Right ventricle myocardium (tissue), 1 donor: ENCODE data around the gene AKAP9.

GRCh38 chr7:88792443-88792642 is 3.2 kb downstream of the TEX47 start:
- PRO-cap, 2 experiments: no peak in any of the 2 experiments

GRCh38 chr7:90412541-90413424 is 9.5 kb downstream of the CLDN12 start:
- PRO-cap, 2 experiments: no peak in any of the 2 experiments

GRCh38 chr7:90597076-90597839 is 1.1 kb downstream of the CDK14 start:
- PRO-cap, 2 experiments: peak in 1 of 2 experiments; most common minus-strand start chr7:90597324 (in 1)

DNA sequence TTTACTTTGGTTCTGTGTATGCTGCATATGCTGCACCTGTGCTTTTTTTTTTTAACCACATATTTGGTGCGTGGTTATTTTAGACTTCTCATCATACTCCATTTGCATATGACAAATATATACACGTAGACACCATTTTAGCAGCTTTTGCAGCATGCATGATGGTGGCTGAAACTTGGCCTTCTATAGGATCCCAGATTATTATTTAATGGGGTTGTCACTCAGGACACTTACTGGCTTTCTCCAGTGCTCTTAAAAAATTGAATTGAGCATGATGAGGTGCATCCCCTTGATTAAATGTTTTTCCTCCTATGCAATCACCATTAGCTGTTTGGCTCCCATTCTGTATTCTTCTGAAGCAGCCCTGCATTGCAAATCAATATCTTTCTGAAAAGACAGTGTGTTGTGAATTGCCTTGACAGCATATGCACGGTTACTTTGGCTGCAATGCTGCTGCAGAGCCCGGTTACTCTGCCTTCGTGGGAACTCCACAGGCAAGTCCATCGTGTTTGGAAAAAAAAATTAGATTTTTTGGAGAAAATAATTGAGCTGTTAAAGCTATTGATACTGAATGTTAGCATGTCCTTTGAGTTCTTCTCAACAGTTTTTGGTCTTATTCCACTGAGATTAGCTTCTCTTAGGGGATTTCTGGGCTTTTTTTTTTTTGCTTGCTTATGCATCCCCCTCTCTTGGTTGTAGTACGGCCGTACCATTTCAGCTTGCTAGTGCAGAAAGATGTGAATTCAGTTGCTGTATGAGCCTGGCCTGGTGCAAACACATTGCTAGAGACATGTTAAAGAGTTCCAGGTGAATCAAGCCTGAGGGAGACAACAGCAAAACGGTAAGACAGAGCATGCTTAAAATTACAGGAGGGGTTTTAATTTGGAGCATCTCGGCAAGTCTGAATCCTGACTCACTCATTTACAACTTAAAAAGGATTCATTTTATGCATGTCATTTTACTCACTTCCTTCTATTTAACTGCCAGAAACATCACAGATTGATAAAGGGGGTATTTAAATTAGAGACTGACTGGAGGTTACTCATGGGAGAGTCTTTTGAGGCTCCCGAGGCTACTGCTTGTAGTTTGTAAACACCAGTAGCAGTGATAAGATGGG is 113.4 kb downstream of the CDK14 start:
- PRO-cap, 2 experiments: no peak in any of the 2 experiments

- PRO-cap, 2 experiments: no peak in any of the 2 experiments
Measured at GRCh38 chr7:90710234-90710874, 114.2 kb downstream of the CDK14 start.

- PRO-cap, 2 experiments: no peak in any of the 2 experiments
Measured at GRCh38 chr7:90725986-90726929, 130.1 kb downstream of the CDK14 start.

DNA sequence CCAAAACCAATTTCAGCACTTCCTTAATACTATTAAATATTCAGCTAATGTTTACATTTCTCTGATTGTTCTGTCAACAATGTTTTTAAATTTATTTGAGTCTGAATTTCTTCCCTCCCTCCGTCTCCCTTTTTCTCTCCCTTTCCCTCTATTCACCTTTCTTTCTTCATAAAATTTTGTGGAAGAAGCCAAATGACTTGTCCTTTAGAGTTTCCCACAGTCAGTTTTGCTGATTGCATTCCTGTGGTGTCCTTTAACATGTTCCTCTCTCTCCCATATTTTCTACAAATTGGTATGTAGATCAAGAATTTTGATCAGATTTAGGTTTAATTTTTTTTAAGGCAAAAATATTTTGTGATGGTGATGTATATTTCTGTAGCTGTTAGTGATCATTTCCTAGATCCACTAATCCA is 83.1 kb upstream of the FZD1 start:
- PRO-cap, 2 experiments: no peak in any of the 2 experiments

- PRO-cap, 2 experiments: no peak in any of the 2 experiments
Measured at GRCh38 chr7:91265109-91265818, 1.0 kb downstream of the FZD1 start.

GRCh38 chr7:91455301-91455944 is 191.2 kb downstream of the FZD1 start:
- PRO-cap, 2 experiments: no peak in any of the 2 experiments

DNA sequence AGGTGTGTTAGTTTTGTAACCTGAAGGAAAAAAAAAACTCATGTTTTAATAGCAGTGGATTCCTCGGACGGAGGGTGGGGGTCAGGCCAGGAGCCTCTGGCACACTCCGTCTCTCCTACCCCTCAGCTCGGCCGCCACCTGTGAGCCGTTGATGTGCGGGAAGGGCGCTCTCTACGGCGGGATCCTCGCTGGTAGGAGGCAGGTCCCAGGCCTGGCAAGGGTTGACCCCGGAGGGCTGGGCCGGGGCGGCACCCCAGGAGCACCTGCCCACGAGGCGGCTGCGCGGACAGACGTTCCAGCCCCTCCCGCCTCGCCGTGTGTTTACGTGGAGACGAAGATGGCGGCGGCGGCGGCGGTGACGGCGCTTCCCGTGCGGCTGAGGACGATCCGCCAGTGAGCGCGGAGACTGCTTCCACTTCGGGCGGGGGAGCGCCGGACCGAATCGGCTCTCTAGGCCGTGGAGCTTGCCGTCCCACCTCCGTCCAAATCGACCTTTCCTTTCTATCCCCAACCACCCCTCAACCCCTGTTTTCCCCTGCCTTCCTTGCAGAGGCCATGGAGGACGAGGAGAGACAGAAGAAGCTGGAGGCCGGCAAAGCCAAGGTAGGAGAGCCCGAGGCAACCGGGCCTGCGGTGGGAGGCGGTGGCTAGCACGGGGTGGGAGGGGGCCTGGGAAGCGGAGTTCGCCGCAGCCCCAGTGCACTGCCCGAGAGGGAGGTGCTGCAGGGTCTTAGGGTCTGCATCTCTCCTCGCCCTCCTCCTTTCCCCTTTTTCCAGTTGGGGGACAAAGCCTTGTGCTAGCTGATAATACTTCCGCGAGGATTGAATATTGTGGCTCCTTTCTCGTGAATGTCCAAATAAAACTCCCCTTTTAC is at the start of gene AKAP9:
Gene AKAP9 (plus strand): TSS at position 318 of the 875 bp plus-strand sequence.
- PRO-cap, 2 experiments: peak in 2 of 2 experiments; most common plus-strand start position 324 of the sequence (in 2); most common minus-strand start position 193 of the sequence (in 2)

DNA sequence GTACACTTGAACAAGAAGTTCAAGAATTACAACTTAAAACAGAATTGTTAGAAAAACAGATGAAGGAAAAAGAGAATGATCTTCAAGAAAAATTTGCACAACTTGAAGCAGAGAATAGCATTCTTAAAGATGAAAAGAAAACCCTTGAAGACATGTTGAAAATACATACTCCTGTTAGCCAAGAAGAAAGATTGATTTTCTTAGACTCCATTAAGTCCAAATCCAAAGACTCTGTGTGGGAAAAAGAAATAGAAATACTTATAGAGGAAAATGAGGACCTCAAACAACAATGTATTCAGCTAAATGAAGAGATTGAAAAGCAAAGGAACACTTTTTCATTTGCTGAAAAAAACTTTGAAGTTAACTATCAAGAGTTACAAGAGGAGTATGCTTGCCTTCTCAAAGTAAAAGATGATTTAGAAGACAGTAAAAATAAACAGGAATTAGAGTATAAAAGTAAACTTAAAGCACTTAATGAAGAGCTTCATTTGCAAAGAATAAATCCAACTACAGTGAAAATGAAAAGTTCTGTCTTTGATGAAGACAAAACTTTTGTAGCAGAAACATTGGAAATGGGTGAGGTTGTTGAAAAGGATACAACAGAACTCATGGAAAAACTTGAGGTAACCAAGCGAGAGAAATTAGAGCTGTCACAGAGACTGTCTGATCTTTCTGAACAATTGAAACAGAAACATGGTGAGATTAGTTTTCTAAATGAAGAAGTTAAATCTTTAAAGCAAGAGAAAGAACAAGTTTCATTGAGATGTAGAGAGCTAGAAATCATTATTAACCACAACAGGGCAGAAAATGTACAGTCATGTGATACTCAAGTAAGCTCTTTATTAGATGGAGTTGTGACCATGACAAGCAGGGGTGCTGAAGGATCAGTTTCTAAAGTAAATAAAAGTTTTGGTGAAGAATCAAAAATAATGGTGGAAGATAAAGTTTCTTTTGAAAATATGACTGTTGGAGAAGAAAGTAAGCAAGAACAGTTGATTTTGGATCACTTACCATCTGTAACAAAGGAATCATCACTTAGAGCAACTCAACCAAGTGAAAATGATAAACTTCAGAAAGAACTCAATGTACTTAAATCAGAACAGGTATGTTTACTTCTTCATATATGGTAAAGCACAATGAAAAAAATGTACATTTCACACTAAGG is 61.9 kb downstream of the AKAP9 start:
- PRO-cap, 2 experiments: no peak in any of the 2 experiments

DNA sequence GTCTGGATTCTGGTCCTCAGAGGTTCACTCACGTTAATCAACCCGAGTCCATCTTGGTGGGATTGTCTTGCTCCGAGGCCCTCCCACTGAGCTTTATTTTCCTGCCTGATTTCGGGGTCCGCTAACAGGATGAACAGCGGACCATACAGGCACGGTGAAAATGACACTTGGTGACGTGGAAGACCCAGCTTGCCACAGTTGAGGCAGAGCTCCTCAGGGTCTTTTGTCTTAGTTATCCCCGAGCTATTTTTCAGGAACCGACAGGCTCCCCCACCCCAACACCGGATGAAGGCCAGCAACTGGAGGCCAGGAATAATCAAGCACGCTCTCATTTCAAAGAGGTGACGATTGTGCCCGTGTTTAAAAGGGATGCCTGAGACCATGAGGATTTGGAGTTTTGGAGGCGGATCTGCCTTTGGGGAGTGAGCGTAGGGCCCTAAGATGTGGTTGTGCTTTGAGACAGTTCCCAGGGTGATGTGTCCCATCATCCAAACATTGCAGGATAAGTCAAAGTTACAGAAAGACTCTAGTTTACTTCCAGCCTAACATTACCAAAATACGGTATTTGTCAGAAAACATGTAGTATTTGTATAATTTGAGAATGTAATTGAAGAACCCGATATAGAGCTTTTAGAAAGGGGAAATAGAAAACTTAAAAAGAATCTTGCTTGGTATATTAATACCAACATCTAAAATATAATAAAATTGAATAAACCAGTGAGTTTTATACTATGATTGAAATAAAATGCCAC is 682 bp upstream of the LRRD1 start:
- PRO-cap, 2 experiments: no peak in any of the 2 experiments

DNA sequence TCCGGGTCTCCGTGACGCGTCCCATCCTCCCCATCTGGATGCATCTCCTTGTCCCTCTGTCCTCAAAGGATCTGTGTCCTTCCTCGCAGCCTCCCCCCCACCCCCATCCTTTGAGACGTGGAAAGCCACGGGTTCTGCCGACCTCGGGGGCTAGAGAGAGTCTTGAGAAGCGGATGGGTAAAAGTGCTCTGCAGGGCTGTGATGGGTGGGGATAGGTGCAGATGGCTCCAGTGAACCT is 876 bp downstream of the ANKIB1 start:
- PRO-cap, 2 experiments: no peak in any of the 2 experiments

GRCh38 chr7:92246969-92247332 is 1.2 kb downstream of the ANKIB1 start:
- PRO-cap, 2 experiments: no peak in any of the 2 experiments

GRCh38 chr7:92348374-92349551 is 98.5 kb upstream of the GATAD1 start:
- PRO-cap, 2 experiments: no peak in any of the 2 experiments

GRCh38 chr7:92370612-92371104 is 76.6 kb upstream of the GATAD1 start:
- PRO-cap, 2 experiments: no peak in any of the 2 experiments

DNA sequence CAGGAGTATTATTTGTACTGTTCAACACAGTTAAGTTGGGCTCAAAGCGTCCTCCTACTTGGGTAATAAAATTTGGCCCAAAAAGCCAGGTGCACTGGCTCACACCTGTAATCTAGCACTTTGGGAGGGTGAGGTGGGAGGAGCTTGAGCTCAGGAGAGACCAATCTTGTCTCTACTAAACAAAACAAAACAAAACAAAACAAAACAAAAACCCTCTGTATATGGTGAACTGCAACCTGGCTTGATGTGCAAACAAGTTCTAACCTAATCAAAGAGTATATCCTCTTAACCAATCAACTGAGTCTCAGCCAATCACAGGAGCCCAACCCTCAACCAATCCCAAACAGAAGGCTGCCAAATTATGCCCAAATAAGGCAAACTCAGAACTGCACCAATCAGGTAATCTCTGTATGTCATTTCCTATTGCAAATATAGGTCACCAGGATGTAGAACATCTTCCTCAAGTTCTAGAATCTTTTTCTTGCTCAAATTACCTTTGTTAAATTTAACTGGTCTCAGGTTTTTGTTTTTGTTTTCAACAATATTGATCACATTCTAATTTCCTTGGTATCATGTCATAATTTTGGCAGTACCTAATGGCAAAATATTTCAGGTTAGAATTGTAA is 5.3 kb downstream of the FAM133B start:
- PRO-cap, 2 experiments: no peak in any of the 2 experiments

DNA sequence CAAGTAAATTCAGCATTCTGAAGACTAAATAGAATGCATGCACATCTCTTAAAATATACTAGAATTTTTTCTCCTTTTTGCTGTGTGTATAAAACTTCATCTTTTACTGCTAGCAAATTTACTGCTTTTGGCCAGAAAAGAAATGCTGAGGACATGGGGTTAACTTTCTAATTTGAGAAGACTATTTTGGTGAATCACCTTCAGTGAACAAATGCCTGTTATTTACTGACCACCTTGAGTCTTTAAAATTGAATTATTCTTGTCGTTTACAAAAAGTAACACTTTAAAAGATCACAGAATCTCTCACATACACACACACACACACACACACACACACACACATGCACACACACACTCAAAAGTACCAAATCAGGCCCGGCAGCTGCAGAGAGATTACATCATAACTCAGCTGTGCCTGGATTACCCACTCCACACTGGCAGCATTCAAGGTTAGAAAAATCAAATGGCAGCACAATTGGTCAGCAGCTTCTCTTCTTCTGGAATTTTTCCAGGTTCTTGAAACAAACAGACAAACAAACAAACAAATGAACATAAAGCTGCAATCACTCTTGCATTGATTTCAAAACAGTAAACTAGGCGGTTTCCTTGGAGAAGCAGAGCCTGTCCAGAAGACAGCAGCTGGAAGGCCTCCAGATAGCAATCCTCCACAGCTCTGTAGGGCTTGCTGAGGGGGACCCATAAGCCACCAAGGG is 24.4 kb upstream of the FAM133B start:
- PRO-cap, 2 experiments: no peak in any of the 2 experiments

- PRO-cap, 2 experiments: no peak in any of the 2 experiments
Measured at GRCh38 chr7:93146885-93147305, 1.3 kb downstream of the SAMD9L start.

DNA sequence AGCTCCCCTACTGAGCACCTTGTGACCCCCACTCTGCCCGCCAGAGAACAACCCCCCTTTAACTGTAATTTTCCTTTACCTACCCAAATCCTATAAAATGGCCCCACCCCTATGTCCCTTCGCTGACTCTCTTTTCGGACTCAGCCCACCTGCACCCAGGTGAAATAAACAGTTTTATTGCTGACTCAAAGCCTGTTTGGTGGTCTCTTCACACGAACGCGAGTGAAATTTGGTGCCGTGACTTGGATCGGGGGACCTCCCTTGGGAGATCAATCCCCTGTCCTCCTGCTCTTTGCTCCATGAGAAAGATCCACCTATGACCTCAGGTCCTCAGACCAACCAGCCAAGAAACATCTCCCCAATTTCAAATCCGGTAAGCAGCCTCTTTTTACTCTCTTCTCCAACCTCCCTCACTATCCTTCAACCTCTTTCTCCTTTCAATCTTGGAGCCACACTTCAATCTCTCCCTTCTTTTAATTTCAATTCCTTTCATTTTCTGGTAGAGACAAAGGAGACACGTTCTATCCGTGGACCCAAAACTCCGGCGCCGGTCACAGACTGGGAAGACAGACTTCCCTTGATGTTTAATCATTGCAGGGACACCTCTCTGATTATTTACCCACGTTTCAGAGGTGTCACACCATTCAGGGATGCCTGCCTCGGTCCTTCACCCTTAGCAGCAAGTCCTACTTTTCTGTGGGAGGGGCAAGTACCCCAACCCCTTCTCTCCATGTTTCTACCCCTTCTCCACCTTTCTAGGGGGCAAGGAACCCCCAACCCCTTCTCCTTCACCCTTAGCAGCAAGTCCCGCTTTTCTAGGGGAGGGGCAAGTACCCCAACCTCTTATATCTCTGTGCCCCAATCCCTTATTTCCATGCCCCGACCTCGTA is 65.8 kb upstream of the CALCR start:
- PRO-cap, 2 experiments: no peak in any of the 2 experiments